ENCODE measurements around a stretch of chr1.

GRCh38 chr1:228227180-228227736, 19.4 kb downstream of the OBSCN start:
- PRO-cap, result no peak

DNA sequence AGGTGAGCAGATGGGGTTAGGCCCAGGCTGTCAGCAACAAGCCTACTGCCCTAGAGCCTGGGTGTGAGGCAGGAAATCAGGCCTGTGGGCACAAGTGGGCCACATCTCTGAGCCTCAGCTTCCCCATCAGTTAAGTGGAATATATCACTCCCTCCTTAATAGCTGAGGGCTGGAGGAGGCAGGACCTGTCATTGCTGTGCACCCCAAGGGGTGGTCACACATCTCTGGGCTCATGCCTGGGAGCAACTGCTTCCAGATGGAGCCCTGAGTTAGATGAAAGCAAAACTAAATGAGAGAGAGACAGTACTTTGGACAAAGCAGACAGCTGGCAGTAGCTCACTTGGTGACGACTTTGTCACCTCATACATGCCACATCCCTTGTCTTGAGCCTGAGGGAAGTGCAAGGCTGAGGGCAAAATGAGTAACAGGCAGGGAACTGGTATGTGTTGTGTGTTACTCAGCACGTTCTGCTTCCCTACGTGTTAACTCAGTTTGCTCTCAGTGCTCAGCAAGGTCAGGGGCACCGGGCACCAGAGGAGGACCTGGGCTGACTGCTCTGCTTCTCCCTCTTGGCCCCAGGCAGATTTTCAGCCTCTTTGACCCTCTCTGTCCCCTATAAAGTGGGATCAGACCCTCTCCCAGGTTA, 48.3 kb downstream of the TRIM11 start:
- PRO-cap, result no peak

- PRO-cap, result no peak
These were observed 38.7 kb downstream of the TRIM11 start for GRCh38 chr1:228367637-228368592.

GRCh38 chr1:228379204-228379586, 27.4 kb downstream of the TRIM11 start:
- PRO-cap, result no peak

GRCh38 chr1:228394556-228395694, 11.7 kb downstream of the TRIM11 start:
- PRO-cap, result no peak

DNA sequence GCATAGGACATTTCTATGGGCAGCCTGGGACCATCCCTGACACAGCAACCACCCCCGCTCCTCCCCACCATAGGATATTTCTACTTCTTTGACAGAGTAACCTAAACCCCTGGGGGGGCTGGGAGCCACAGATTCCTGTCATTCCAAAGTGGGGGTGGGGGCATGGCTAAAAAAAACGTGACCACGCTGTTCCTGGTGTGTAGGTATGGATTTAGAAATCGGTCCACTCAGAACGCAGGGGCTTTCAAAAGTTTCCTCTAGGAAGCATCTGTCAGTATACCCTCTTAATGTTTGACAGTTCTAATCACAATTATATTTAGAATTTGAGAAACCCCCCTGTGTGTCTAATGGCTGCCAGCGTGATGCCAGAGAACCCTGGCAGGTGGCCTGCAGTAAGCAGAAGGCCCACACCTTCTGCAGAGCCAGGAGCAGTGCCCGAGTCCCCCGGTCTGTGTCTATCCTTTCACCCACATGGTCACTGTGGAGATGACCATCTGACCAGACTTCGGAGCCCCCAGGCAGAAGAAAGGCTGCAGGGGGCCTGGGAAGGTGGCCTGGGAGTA, 1.2 kb upstream of the TRIM11 start:
- PRO-cap, result no peak

- PRO-cap, result unidirectional peak, plus-strand start at chr1:228458375
These were observed 237 bp downstream of the H2BC26 start for GRCh38 chr1:228458238-228458442.

DNA sequence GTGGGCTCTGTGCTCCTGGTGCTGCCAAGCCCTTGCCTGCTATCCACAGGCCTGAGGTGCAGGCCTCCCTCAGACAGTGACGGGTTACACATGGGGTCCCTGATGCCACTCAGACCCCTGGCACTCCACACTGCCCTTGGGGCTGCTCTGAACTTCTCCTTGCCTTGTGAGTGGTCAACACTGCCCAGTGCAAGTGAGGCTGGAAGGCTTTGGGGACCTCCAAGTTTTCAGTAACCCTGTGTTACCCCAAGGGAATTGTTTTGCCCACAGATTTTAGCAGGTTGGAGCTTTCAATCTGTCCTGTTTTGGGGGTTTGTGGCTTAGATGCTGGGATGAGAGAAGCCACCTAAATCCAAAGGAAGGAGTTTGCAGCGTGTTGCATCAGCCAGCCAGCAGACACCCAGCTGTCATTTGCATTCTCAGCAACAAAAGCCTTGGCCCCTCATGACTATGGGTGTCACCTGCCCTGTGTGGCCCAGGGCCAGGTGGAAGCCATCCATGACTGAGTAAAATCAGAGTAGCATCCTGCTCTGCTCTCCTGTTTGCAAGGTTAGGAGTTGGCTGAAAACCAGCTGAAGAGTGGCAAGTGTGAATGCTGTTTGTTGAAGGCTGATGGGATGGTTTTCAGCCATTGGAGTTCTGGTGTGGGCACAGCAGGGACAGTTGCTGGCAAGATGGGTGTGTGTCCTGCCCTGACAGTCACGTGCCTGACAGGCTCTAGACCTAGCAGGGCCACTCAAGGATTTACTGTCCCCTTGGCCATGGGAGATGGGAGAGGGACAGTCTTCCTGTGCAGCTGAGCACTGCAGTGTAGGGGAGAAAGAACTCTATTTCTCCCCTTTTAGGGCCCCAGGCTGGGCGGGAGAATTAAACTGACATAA, 3.3 kb downstream of the RNF187 start:
- PRO-cap, result no peak

DNA sequence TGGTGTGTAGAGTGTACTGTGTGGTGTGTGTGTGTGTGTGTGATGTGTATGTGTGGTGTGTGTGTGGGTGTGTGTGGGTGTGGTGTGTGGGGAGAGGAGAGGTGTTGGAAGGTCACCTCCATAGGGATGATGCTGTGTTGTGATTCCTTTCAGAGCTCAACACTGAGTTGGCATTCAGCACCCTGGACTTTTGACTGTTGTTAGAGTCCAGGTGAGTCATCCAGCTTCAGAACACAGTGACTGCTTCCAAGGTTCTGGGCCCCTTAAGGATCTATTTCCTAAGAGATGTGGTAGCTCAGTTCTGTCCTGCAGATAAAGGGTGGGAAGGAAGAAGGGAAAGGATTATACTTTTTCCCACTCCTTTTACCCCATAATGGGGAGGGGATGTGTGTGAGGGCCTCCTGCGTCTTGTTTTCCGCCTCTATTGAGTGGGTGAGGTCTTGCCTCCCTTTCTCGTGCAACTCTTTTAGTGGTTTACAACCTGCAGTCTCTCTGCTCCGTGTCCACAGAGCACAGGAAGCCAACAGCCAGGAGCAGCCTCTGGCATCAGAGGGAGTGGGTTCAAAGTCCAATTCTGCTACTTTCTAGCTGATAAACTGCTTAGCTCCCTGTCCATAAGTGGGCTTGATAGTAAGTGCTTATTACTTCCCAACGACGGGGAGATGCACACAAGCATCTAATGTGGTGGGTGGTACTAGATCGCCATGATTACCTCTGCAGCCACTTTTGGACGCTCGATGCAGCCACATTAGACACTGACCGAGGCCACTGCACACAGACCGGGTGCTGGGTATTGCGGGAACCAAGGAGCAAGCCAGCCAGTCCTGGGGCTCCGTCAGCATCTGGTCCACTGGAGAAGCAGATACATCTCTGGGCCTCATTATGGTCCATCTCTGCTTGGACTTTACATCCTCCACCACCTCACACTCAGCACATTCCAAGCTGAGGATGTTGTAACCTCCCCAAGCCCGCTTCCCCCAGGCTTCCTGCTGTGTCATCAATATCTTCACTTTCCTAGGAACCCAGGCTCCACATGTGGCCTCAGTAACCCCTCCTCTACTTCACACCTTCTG, 47.9 kb downstream of the RHOU start:
- PRO-cap, result no peak

GRCh38 chr1:228830027-228830840, 95.0 kb downstream of the RHOU start:
- PRO-cap, result no peak

DNA sequence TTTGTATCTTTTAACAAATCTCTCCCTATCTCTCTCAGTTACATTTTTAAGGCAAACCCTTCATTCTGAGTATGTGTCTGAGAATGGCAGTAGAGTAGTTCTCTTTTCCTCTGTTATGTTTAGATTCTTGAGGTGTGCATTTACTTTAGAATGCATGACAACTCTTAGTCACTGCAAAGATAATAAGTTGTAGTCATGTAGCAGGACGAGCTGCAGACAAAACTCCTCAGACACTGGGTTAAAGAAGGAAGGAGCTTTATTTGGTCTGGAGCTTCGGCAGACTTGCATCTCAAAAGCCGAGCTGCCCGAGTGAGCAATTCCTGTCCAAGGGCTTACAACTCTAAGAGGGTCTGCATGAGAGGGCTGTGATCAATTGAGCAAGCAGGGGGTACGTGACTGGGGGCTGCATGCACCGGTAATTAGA, 114.8 kb downstream of the RHOU start:
- PRO-cap, result no peak

DNA sequence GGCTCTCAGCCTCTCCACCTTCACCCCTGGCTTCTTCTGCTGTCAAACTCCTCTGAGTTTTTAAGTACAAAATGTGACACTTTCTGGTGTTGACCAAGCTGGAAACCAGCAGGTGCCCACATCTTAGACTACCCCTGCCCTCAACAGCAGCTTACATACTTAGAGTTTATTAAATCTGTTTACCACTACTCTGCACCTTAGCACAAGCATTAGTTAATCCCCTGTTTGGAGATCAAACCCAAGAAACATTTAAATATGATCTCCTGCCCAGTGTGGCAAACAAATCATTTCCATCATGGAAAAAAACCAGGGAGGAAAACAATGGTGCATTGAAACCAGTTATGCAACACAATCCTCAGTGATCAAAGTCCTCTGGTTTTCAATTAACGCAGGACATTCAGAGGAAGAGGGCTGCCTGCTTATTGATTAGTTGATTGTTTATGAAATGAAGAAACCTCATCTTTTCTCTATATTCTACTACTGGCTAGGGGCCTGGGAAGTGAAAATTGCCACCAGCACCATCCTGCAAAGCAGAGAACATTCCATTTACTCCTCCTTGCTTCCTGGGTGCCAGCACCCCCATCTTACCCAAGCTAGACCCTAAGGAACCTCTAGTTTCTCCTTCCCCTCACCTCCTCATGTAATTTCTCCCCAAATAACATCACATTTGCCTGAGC, 139.4 kb upstream of the RAB4A start:
- PRO-cap, result no peak

GRCh38 chr1:229170648-229171335, 100.1 kb upstream of the RAB4A start:
- PRO-cap, result no peak

GRCh38 chr1:229272118-229273047, 1.5 kb downstream of the RAB4A start:
- PRO-cap, result no peak

DNA sequence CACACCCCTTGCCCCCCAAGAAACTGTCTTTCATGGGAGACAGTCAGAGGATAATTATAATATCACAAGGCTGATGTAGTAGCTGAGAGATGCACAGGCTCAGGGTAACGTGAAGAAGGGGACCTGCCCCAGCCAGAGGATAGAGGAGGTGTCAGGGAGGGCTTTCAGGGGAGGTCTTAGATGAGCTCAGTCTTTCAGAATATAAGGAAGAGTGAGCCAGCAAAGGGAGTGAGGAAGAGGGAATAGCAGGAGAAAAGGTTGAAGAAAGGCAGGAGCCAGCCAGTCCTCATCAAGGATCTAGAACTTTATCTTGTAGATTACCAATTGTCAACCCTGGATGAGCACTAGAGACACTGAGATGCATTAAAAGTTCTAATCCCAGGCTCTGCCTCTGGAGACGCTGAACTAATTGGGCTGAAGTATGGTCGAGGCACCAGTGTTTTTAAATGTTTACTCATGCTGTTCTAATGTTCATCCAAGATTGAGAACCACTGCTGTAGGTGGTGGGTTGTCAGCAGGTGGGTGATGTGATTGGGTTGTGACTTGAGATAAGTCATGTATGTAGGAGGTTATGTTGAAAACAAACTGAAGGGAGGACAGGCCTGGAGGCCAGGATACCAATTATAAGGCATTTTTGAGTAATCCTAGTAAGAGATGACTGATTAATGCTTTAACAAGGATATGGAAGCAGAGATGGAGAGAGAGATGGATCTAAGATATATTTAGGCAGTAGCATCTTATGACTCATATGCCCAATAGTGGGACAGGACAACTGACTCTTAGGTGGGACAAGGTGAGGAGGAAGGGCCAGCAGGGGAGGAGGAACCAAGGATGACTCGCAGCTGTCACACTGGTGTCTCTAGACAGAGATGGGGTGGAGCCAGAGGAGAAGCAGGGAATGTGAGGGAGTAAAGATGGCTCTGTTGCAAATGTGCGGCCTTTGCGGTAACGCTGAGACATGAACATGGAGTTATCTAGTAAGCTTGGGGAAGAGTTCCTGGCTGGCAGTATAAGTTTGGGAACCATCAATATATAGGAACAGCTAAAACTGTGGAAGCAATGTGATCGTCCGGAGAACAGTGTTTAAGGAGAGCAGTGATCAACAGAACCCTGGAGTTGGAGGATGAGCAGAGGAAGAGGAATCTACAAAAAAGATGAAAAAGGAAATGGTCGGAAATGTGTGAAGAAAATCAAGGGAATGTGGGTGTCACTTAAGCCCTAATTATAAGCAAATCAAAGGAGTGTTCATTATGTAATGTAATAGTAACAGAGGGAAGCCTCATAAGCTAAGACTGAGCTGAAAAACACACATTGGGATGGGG, 29.3 kb downstream of the RAB4A start:
- PRO-cap, result no peak

DNA sequence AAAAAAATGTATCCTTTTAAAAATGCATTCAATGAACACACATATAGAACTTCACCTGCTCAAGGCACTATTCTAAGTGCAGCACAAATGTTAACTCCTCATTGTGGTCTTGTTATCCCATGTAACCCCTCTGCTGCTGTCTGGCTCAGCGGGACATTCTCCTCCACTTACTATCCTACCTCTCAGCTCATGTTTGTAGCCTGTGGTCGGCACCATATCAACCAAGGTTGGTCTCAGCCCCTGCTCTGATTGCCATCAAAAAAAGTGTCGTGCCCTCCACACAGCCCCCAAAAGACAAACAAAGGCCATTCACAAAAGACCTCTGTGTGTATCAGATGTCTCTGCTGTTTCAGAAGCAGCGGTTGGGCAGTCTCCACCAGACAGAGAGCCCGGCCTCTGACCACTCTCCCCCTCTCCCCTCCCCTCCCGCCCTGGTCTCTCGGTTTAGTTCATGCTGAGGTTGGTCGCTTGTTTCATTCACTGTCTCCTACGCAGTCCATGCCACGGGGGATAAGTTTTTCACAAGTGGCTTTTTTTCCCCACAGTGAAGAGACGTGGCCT, 27.2 kb downstream of the ACTA1 start:
- PRO-cap, result no peak

DNA sequence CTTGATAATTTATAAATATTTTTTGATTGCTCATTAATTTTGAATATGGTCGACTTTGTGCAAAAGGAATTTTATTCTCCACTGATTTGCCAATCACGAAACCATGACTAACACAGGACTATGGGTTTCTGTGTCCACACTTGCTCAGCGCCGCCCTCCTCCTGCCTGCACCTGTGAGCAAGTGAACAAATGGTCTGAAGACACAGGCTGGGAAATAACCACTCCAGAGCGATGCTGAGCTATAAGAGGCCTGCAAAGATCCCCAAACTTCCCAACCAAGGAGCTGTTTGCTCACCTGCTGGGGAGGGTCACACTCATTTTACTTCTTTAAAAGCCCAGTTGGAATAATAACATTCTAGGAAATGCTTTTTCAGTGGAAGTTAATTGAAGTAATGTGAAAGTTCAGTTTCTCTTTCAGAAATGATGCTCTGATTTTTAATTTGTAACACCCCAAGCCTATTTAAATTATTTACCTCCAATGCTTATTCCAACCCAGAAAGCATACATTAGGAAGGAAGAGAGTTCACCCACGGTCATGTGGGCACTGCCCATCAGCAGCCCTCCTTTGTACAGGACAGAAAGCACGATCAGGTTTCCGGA, 19.4 kb downstream of the ABCB10 start:
- PRO-cap, result no peak

- PRO-cap, result no peak
These were observed 1.0 kb upstream of the ABCB10 start for GRCh38 chr1:229559521-229559944.

DNA sequence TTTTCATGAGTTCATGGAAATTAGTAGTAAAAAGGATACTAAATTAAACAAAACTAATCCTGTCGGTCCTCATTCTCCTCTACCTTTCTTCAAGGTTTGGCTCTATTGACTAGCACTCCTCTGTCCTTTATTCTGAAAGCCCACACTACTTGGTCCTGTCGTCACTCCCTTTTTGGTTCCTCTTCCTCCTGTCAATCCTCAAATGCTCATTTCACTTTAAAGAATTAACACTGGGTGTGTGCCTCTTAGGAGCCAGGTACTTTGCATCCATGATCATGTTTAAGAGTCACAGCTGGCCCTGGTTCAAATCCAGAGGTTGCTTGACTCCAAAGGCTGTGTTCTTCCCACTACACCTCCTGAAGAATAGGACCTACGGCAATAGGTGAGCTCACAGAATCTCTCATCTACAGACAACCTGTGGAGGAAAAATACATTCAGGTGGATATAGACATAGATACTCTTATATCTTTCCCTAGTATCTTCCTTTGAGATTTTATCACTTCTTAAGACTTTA, 19.4 kb downstream of the TAF5L start:
- PRO-cap, result no peak

GRCh38 chr1:230068163-230069453, 1.6 kb downstream of the GALNT2 start:
- PRO-cap, result no peak

Measured in natural killer cell (primary cell).